Left lung (tissue), 1 donor: ENCODE measurements around a stretch of chr21.

DNA sequence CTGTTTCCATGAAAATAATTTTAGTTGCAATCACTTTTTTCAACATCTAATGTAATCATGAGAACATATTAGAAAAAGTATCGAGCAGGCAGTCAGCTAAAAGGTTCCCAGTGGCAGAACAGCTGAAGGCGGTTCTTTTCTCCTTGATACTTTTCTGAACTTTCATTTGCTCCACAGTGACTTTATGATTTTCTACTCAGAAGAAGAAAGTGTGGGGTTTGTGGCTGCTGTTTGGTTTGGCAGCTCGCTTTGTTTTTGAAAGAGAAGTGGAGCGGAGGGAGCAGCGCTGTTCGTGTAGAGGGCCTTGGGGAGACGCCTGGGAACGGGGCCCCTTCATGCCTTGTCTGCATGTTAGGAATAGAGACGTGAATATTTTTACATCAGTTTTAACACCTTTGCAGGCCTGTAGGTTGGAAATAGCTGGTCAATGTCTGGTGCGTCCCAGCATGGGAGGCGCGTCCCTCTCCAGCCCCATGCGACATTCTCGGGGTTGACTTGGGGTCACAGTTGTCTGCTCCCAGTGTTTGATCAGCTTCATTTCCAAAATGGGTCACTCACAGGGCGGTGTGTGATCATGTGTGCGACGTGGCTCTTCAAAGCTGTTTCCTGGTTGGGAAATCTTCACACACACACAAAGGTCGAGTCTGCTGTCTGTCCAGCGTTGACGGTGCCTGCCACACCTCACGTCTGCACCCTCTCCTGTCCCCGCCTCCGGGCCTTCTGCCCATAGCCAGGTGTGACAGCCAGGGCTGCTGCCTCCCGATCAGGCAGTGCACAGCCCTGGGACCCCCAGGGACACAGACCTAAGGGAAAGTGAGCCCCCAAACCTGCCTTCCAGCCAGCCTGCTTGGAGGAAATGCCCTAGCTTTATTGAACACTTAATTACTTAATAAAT is 149.3 kb downstream of the PSMG1 start:
- PRO-cap, result bidirectional peak, plus-strand start at position 658 of the sequence, minus-strand start at position 547 of the sequence

- PRO-cap, result no peak
Observed at GRCh38 chr21:39186253-39186994, 3.2 kb upstream of the PSMG1 start.

- PRO-cap, result no peak
Observed at GRCh38 chr21:39316135-39316702, 2.8 kb upstream of the BRWD1 start.

DNA sequence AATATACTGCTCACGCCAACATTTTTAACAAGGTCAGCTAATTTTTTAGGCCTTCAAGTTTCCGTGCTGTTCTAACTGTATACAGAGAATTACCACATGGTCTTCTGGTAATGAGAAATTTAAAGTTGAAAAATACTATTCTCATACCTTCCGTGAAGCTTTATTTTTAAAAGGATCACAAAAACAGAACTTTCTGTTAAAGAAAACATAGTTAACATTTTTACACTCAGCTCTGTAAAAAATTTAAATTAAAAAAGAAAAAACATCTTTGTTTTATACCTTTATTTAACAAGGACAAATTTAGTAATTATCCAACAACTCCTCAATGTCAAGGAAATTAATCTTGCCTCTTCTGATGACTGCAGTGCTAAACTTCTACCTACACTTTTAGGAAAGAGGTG is 1.8 kb downstream of the HMGN1 start:
- PRO-cap, result no peak

DNA sequence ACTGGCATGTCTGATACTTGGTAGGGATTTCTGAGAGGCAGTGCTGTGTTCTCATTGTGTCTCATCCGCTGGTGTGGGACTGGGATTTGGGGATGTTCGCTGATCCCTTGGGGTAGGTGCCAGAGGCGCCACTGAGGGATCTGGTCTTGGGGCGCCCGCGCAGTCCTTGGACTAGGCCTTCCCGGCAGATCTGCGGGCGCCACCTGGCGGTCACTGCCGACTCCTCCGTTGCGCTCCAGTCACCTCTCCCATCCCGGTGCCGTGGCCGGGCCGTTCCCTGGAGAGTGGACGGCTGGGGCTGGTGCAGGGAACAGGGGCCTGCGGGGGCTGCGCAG is 8.4 kb downstream of the GET1 start:
- PRO-cap, result bidirectional peak, plus-strand start at position 278 of the sequence, minus-strand start at position 130 of the sequence

GRCh38 chr21:39444798-39445162 is 798 bp downstream of the LCA5L start:
- PRO-cap, result unidirectional peak, plus-strand start at chr21:39445015

- PRO-cap, result no peak
Observed at GRCh38 chr21:39625120-39625784, 12.5 kb downstream of the B3GALT5 start.

DNA sequence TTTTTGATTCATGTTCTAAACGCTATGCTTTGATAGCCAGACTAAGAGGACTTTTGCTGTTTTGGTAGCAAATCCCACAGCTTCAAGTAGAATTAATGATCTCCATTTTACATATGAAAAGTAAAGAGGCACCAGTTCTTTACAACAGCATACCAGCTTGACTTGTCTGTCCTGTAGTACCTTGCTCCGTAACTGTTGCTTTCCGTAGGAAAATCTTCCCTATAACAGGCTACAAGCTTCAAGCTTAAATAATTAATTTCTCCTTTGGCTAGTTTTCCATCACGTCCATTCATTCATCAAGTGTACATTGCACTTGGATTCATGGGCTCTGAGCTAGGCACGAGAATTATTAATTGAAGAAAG is 29.1 kb downstream of the B3GALT5 start:
- PRO-cap, result no peak

GRCh38 chr21:40049148-40049703 is 182.0 kb downstream of the PCP4 start:
- PRO-cap, result no peak

- PRO-cap, result no peak
Observed at GRCh38 chr21:41166751-41167240, 1.2 kb upstream of the BACE2 start.

- PRO-cap, result no peak
Observed at GRCh38 chr21:41186378-41186863, 18.5 kb downstream of the BACE2 start.

GRCh38 chr21:41186864-41187721 is 19.1 kb downstream of the BACE2 start:
- PRO-cap, result no peak

- PRO-cap, result no peak
Observed at GRCh38 chr21:41229841-41230246, 61.9 kb downstream of the BACE2 start.

GRCh38 chr21:41251019-41251244 is 65.7 kb upstream of the FAM3B start:
- PRO-cap, result no peak

- PRO-cap, result no peak
Observed at GRCh38 chr21:41257114-41257401, 59.5 kb upstream of the FAM3B start.

DNA sequence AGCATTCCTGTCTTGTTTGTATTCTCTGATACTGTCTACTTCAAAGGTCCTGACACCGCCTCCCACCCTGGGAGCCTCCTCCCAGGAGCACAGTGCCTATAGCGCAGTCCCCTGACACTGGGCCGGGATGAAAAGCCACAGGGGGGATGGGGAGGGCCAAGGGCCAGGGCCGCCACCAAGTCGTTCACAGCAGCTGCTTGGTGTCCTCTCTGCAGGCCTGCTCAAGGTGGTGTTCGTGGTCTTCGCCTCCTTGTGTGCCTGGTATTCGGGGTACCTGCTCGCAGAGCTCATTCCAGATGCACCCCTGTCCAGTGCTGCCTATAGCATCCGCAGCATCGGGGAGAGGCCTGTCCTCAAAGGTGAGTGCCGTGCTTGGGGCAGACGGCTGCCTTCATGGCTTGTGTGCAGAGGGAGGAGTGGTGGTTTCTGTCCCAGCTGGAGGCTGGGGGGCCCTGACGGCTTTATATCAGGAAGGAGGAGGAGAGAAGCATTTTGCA is 6.2 kb downstream of the FAM3B start:
- PRO-cap, result no peak

DNA sequence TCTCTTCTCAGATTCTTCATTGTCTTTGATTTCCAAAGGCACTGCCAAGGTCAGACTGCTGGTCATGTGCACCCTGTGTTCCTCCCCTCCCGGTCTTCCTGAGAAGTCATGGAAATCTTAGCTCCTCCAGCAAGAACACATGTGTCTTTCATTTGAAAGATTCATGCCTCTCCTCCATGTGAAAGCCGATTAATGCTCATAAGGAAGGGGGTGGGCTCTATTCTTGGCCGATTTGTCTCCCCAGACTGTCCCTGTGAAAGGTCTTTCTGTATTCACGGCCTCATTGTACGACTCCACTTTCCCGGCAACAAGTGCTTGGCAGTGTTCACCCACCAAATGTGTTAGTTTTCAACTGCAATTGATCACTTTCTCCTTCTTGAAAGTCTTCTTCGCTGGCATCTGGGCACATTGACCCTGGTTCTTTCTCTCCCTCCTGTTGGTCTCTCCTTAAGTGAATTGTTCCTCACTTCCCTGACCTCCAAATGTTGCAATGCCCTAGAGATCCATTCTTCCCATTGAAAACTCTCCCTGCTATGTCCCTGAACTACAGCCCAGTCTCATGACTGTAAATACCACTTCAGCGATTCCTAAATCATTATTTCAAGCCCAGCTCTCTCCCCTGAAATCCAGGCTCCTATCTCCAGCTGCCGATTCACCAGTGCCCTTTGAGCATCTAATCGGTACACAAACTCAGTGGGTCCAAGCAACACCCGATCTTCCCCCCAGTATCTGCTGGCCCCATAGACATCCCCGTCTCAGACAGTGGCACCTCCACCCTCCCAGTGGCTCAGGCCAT is 25.5 kb downstream of the MX2 start:
- PRO-cap, result no peak

DNA sequence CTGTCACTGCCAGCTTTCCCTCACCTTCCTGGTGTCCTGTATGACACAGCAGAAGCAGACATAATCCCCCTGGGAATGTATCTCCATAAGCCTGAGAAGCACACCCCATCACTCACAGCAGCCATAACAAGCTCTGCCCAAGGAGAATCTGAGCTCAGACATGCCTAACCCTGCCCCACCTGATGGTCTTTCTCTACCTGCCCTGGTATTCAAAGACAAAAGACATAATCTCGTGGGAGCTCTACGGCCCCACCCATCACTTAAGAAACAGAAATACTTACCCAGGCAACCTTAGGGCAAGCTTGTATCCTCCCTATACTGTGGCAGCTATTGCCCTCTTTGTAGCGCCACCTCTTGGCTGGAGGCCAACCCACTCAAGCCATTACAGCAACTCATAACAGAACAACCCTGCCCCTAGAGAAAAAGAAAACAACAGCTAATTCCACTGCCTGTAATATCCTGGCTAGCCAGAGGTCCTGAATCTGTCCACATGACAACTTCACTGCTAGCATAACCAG is 14.8 kb upstream of the MX1 start:
- PRO-cap, result no peak

- PRO-cap, result bidirectional peak, plus-strand start at chr21:41420318, minus-strand start at chr21:41420320; bidirectional peak, plus-strand start at chr21:41420638, minus-strand start at chr21:41420413
Observed at GRCh38 chr21:41419828-41420996, 5.8 kb upstream of the MX1 start.

GRCh38 chr21:41432528-41433209 is 6.6 kb downstream of the MX1 start:
- PRO-cap, result no peak